LHCN-M2 (cell line): Measurements from ENCODE around the genes BRD4 and AP1M1.

DNA sequence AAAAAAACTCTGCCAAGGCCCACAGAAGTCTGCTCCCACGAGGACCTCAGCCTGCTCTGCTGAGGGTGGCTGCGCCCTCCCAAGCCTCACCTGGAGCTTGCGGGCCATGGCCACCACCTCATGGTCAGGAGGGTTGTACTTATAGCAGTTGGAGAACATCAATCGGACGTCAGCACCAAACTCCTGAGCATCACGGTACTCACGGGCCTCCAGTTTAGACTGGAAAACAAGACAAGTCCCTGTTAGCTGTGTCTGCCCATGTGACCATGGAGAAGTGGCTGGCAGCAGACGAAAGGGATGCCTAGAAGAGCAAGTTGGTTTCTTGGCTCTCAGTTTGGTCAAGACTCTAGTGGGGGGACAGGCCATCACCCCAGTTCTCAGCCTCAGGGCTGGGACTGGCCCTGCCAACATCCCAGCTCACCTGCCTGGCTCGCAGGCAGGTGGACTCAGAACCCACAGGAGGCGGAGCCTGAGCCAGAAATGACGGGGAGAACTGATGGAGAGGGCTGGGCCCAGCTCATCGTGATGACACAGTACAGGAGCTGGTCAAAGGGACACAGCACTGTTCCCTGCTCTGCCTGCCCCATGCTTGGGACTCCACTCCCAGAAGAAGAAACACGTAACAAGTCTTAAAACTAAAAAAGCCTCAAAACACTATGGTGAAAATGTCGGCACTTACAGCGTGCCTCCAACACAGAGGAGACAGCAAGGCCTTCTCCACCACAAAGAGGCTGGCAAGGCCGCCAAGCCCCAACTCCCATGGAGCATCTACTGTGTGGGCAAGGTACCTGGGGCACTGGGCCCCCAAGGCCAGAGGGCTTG lies 31.3 kb upstream of the EPHX3 start:
- RAMPAGE, long total RNA = no peak

DNA sequence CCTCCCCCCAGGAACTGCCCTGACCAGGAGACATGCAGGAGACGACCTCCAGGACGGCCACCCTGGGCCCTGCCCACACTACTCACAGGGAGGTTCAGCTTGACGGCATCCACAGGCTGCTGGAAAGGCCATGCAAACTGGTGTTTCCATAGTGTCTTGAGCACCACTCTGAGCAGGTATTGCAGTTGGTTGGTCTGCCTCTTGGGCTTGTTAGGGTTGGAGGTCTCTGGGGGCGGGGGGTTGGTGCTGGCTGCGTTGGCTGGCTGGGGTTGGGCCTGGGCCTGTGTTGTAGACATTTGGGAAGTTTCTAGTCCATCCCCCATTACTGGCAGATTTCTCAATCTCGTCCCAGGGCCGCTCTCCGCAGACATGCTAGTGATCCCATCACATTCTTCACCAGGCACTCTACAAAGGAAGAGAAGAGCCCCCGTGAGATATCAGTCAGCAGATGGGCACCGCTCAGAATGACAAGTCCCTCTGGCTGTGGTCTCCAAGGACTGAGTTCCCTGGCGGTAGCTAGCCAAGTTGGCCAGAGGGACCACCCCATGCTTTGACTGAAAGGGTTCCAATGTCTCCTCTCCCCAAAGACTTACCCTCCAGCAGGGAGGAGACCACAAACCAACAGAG lies 40.6 kb upstream of the EPHX3 start:
- RAMPAGE, long total RNA = no peak

GRCh38 chr19:15316650-15317429 lies 15.5 kb downstream of the BRD4 start:
- RAMPAGE, long total RNA = no peak

- RAMPAGE, long total RNA = no peak
Measured at GRCh38 chr19:15332390-15332899, at the start of gene BRD4. BRD4 (minus strand) TSS chr19:15332539.

GRCh38 chr19:15419452-15420396 lies 936 bp upstream of the AKAP8L start:
- RAMPAGE, long total RNA = no peak

DNA sequence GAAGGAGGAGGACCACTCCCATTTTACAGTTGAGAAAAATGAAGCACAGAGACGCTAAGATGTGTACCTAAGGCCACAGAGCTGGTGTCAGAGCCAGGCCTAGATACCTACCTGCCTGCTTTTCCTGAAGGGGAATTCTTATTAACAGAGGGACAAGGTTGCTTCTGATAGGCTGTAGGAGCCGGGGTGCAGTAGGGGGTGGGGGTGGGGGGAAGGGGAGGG lies 9.6 kb upstream of the CYP4F22 start:
- RAMPAGE, long total RNA = no peak

DNA sequence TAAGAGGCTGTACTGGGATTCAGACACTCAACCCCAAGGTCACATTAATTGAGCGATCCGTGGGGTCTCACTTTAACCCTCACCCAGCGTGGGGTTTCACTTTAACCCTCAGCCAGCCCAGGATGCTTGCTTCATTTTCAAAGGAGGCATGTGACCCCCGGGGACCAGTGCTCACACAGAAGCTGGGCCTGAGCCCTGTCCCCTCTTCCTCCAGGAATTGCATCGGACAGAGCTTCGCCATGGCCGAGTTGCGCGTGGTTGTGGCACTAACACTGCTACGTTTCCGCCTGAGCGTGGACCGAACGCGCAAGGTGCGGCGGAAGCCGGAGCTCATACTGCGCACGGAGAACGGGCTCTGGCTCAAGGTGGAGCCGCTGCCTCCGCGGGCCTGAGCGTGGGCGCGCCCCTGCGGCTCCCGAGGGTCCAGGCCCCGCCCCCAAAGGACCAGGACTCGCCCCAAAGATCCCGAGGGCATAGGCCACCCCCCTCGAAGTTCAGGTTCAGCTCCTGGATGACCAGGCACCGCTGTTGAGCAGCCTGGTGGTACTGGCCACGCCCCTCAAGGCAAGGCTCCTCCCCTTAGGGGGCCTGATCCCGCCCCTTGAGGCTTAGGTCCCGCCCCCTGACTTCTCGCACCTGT lies 42.9 kb downstream of the CYP4F22 start:
- RAMPAGE, long total RNA = no peak

DNA sequence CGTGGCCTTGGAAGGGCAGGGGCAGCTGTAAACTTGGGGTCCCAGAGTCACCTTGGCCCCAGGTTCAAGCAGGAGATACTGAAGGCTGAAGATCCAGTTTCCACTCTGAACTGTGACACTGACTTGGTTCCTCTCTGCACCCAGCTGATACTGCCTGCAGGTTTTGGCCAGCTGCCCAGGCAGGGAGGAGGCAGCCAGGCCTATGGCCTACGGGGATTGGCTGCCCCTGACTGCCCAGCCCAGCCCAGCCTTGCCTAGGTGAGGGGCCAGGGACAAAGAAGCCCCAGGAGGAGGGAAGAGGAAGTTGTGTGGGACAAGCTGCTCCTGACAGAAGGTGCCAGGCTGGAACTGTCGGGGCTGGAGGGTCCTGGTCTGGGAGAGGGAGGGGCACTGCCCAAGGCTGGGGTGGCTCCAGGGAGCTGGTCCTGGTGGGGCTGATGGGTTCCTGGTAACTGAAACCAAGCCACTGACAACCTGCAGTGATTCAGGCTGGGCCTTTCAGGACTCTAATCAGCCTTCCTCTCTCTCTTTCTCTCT lies 51.6 kb upstream of the CYP4F8 start:
- RAMPAGE, long total RNA = no peak

DNA sequence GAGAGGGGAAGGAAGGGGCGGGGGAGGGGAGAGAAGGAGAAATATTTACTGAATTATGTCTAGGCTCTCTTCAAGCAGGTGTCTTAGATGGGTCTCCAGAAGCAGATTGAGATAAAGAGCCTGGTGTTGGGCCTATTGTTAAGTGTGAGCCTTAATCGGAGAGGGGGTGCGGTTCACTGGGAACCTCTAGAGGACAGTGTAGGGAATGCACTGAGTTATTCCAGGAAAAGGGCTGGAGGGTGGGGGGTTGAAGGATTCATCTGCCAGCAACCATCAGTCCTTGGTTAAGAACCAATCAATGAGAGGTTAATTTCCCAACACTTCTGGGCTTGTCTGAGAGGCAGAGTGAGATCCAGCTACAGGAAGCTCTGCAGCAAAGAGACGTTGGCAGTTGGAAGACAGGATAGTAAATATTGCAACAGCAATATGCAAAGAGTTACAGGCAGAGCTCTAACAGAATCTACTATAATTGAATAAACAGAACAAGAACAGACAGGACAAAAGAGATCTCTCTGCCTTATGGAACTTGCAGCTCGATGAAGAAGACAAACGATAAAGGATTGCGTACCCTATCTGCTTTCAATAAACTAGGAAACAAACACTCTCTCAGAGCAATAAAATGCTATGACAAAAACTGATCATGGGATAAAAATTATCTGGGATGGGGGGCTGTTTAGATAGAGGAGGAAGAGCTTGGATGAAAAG lies 28.7 kb downstream of the CYP4F2 start:
- RAMPAGE, long total RNA = no peak

GRCh38 chr19:15893581-15893780 lies 4.4 kb downstream of the CYP4F2 start:
- RAMPAGE, long total RNA = no peak

DNA sequence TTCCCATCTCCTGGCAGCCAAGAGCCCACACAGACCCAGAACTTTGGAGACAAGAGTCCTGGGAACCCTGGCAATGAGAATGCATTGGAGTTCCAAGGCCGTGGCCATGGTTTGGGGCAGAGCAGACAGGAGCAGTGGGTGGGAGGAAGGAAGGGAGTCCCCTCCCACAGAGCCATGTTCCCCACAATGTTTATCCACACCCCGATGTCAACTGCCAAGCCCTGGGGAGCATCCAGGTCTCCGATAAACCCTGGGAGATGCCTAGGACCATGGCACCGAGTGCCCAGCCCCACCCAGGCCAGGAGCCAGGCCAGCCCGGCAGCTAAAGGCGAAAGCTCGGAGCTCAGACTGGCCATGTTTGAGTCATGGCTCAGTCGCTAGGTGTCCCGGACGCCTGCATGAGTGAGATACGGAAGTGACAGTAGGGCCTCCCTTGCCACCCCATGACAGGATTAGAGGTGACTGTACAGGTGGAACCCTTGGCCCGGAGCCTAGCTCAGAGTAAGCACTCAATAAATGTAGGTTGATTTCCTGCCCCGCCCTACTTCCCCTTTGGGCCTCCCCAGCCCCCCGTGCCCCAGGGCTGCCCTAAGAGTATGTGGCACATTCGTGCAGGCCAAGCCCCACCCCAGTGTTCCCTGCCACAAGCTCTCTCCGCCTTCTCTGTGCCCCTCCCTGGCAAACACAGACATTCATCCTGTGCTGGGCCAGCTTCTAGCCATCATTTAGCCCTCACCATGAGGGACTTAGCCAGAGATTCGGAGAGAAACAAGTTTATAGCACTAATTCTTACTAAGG lies 5.9 kb upstream of the TPM4 start:
- RAMPAGE, long total RNA = no peak

GRCh38 chr19:16112460-16113114 lies 898 bp downstream of the RAB8A start:
- RAMPAGE, long total RNA = no peak

GRCh38 chr19:16132374-16133323 lies 10.8 kb upstream of the HSH2D start:
- RAMPAGE, long total RNA = no peak

GRCh38 chr19:16197354-16198111 lies at the start of gene AP1M1:
AP1M1 (plus strand) TSS chr19:16197911.
- RAMPAGE, long total RNA = start-site peak on the plus strand at chr19:16197928-16197961, 58 reads

DNA sequence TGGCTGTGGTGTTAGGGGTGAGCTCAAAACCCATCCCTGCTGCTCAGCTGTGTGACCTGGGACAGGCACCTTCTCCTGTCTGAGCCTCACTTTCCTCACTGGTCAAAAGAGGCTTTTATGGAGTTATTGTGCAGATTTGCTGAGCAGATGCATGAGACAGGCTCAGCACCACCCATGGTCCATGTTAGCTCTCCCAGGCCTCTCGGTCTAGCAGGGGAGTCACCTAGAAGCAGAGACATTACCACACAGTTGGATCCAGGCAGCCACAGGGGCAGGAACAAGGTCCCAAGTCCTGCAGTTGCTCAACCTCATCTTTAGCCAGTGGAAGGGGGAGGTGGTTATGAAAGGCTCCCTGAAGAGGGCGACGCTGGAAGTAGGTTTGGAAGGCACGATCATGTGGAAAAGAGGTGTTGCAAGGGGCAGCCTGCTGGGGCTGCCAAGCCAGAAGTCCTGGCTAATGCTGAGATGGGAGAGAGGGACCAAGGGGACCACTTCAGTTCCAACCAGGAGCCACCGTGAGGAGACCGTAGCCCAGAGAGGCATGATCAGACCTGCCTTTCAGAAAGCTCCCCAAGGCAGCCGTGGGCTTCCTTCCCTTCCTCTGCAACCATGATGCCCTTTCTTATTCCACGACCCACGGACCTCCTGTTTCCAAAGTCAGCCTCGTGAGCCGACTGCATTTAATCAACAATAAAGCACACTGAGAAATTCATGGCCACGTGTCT lies 2.4 kb downstream of the AP1M1 start:
- RAMPAGE, long total RNA = no peak

DNA sequence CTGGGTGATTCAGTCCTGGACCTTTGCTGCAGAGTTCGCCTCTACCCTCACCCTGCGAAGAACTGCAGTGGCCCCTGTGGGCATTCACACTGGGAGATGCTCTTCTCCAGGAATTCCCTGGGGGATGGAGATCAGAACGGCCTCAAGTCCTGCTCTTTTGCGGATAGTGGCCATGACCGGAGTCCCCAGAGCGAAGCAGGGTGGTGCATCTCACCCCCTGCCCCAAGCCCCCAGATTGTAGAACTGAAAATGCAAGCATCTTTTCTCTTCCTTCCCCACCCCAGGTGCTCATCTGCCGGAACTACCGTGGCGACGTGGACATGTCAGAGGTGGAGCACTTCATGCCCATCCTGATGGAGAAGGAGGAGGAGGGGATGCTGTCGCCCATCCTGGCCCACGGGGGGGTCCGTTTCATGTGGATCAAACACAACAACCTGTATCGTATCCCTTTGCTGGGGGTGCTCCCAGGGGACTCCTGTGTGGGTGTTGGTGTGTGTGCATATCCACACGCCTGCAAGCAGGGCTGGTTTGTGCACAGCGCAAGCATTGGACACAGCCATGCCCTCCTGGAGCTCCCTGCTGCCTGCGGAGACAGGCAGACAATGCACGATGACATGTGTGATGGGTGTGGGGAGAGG lies 5.6 kb downstream of the AP1M1 start:
- RAMPAGE, long total RNA = no peak

- RAMPAGE, long total RNA = no peak
Measured at GRCh38 chr19:16315782-16316541, 8.7 kb upstream of the KLF2 start.

DNA sequence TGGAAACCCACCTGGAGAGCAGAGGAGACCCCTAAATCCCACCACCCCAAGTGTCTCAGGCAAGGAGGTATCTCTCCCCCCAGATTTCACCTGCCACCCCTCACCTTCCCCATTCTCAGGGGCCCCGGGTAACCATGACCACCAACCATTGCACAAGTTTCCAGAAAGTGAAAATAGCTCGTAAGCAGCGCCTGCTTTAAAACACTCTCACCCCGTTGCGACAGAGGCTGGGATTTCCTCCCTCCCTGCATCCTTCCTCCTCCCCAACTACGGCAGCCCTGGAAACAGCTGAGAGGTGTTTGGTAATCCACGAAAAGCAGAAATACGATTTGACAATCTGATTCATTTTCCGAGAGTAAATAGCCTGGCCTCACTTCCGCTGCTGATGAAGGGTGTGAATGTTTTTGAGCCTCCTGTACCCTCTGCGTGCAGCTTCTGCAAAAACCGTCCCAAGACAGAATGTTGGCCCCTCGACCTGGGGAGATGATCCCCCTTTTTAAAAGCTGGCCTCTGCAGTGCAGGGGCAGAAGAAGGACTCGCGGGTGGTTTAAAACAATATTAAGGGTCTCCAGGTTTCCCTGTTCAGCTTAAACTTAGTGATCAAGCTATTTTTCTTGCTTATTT lies 3.8 kb downstream of the KLF2 start:
- RAMPAGE, long total RNA = no peak

DNA sequence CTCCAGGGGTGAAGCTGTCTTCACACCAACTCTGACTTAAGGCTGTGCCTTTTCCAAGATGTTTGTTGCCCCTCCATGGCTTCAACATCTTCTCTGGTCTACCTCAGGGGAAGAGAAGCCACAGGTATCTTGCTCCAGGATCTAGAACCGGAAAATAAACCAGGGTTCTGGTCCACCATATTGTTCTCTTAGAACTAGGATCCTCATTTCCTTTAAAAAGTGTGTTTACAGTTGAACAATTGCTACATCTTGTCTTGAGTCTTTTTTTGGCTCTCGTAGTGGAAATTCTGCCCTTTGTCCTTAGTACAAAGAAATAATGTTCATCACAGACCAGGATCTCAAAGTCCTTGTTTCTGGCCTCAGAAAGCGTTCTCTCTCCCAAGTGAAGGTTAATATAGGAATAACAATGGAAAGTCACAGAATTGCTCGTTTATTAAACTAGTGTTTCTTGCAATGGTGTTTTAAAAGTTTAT lies 20.8 kb downstream of the KLF2 start:
- RAMPAGE, long total RNA = no peak

DNA sequence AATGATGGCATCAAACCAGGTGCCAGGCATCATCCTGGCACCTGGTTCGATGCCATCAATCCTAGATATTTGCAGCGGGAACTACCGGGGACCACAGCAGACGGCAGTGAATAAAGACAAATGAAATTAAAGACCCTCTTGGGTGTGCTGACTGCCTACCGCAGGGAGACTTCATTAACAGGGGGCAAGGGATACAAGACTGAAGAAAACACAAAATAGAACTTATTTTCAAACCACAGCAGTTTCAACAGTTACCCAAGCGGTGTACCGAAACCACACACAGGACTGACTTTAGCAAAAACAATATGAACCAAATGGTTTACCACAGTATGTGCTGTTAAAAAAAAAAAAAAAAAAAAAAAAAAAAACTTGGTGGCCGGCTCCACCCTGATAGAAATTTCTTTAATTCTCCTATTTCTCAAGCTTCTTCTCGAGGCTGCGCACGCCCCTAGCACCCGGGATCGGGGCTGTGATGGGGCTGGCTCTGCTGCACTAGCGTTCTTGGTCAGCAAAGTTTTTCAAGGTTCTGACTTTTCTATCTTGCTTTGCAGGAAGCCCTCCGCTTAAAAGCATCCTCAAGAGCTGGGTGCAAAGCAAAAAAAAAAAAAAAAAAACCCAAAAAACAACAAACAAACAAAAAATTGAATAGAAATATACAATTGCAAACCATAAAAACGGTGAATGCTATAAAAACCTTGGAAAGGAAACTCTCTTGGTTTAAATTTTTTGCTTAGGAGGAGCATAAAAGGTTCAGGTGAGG lies 42.7 kb downstream of the KLF2 start:
- RAMPAGE, long total RNA = no peak